PC-3 (cell line): ENCODE measurements around a stretch of chr1.

- RAMPAGE, long total RNA, result no peak
Observed at GRCh38 chr1:186637627-186638248, 42.5 kb downstream of the PTGS2 start.

- RAMPAGE, long total RNA, result no peak
Observed at GRCh38 chr1:186956723-186956952, 127.9 kb downstream of the PLA2G4A start.

DNA sequence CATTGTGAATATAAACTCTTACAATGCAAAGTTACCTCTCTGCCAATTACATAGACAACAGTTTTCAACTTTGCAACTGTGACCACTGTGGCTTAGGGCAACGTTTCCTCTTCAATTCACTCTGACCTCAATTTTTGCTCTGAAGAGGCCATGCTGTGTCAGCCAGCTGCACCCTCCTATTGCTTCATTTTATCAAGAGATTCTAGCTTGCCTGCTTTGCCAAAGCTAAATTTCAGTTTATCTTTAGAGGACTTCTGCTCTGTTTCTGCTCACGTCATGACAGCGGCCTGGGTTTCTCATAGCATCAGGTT, 154.5 kb downstream of the PLA2G4A start:
- RAMPAGE, long total RNA, result no peak

GRCh38 chr1:190475324-190476540, 1.9 kb downstream of the BRINP3 start:
- RAMPAGE, long total RNA, result no peak

- RAMPAGE, long total RNA, result no peak
Observed at GRCh38 chr1:192531100-192531445, 44.5 kb upstream of the RGS1 start.

DNA sequence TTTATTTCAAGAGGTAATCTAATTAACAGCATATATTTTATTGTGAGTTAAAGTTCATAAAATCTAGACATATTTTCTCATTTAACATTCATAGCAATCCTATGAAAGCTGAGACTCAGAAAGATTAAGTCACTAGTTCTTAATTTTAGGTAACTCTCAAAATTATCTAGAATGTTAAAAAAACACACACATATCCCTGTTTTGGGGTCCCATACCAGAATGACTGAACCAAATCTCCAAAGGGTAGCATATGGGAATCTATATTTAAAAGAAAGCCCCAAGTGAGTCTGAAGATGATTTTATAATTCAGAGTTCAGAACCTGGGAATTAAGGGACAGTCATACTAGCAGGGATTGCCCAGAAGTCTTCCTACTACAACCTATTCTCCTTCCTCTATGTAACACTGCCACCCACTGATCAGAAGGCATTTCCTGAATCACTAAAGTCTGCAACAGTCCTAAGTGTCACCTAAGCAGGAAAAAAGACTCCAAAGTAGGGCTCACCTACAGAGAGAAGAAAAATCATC, 4.7 kb downstream of the RGS1 start:
- RAMPAGE, long total RNA, result no peak

GRCh38 chr1:193186922-193187258, 477 bp upstream of the B3GALT2 start:
- RAMPAGE, long total RNA, result no peak

- RAMPAGE, long total RNA, result no peak
Observed at GRCh38 chr1:193257104-193257961, 70.9 kb upstream of the B3GALT2 start.

- RAMPAGE, long total RNA, result no peak
Observed at GRCh38 chr1:193418053-193419013, 231.9 kb upstream of the B3GALT2 start.

GRCh38 chr1:193461590-193462156, 275.3 kb upstream of the B3GALT2 start:
- RAMPAGE, long total RNA, result no peak

GRCh38 chr1:193539660-193540465, 353.4 kb upstream of the B3GALT2 start:
- RAMPAGE, long total RNA, result no peak

DNA sequence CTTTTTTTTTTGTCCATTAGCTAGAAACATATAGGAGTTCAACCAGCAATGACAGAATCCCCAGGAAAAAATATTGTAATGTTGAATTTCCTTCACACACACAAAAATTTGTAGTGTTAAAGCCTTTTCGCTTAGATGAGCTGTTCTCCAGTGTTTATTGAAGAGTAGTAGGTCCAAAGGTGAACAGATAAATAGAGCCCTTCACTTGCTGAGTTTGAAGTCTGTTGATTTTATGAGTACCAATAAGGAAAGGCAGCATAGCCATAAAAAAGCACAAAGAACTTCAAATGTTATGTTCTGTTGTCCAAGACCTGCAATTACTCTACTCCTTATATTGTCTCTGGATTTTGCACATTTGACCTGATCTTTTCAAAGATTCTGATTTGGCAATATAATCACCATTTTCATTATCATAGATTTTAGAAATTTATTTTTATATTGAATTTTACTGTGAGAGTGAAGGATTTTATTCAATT, 362.7 kb upstream of the B3GALT2 start:
- RAMPAGE, long total RNA, result no peak

DNA sequence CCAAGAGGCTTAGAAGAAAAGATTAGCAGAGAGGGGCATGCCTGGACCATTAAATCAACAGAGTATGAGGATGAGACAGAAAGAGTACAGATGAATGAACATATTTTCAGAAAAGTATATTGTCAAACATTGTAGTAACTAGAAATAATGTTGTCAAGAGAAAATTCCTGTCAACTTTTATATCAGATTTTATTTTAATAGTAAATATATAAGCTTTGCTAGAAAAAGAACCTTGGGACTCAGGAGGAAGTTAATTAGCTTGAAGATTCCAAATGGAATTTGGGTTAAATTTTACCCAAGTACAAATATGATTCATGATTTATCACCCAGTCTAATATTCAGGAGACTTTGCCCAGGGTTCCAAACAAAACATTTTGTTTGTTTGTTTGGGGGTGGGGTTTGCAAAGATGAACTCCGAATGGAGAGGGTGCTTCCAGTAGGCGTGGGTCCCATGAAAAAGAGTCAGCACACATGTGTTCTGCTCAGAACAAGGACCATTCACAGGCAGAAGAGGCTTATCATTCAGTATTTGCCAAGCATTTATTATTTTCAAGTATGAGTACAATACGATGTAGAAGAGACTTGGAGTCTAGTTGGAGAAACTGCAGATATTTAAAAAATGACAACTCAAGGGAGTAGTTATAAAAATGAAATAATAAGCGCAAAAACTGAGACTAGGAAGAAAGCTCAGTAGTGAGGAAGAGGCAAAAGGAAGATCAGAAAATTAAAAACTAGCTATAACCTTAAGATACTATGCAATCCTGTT, 23.5 kb downstream of the KCNT2 start:
- RAMPAGE, long total RNA, result no peak

GRCh38 chr1:196655164-196655459, 3.3 kb downstream of the CFH start:
- RAMPAGE, long total RNA, result no peak

DNA sequence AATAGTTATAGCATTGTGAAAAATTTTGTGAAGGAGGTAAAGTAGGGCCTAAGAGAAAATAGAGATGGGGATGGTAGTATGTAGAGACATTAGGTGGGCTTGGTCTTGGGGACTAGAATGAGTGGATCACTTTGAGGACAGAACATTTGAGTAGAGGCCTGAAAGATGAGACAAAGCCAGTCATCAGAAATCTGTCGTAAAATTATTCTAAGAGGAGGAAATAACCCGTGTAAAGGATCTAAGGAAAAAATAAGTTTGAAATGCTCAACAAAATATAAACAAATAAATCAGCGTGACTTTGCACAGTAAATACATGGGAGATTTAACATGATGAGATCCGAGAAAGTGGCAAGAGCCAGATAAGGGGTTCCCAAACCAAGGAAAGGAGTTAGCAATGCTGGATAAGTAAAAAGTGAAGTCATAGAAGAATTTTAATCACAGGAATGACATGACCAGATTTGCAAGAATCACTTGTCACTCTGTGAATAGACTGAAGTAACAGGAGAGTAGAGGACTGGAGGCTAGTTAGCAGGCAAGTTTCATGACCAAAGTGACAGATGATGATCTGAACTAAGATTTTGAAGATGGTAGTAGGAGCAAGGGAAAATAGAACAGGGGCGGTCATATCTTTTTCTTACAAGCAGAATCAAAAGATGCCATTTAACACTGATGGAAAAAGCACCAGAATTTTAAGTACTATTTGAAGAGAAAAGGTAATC, 8.3 kb downstream of the CFH start:
- RAMPAGE, long total RNA, result no peak

- RAMPAGE, long total RNA, result no peak
Observed at GRCh38 chr1:196827895-196828296, 8.4 kb downstream of the CFHR1 start.

DNA sequence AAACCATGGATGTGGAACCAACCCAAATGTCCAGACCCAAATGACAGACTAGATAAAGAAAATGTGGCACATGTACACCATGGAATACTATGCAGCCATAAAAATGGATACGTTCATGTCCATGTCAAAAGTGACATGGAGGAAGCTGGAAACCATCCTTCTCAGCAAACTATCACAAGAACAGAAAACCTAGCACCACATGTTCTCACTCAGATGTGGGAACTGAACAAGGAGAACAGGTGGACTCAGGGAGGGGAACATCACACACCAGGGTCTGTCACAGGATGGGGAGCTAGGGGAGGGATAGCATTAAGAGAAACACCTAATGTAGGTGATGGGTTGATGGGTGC, 20.0 kb downstream of the CFHR4 start:
- RAMPAGE, long total RNA, result no peak

DNA sequence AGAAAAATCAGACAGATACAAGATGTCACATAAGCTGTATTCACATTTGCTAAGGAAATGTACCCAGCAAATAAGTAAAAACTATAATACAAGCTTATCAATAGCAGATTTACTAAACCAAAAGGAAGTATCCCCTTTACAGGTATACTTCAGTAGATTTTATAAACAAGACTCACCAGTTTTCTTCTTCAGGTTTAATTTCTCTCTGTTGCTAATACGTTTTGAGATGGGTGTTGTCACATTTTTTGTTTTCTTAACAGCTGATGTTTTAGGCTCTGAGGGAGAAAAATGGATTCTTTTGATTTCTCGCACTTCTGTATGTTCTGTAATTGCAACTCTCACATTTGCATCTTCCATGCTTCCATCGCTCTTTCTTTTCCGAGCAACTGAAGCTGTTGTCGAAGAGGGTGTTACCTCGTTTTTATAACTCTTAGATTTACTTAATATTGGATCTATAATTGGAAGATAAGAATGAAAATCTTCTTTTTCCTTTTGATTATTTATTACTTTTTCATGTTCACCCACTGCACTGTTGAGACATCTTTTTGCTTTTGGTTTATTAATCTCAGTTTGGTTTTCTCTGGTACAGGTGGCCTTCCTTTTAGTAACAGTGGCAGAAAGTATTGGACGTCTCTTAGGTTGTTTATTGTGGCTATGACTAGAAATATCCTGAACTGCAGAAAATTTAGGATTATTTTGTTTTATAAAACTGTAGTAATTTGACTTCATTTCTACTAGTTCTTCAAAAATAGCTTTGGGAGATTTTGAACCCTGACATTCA, 4.1 kb downstream of the ASPM start:
- RAMPAGE, long total RNA, result no peak

DNA sequence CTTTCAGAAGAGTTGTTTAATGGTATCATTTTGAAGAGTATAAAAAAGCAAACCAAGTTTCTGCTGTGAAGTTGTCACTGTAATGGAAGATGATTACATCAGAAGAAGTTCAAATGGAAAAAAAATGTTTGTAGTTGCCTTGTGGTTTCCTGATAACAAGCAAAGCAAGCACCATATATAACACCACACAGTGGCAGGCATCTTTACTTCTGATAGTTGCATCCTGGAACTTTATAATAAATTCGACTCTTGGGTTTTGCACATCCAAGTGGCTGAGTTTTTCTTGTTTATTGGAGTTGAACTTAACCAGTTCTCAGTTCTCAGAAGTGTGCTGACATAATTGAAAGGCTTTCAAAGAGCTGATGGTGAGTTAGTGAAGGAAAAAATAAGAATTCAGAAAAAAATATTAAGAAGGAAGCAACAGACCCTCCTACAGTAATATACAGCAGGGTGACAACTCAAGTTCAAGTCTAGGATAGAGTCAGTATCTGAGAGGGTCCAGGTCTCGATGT, 123.4 kb downstream of the CRB1 start:
- RAMPAGE, long total RNA, result no peak

DNA sequence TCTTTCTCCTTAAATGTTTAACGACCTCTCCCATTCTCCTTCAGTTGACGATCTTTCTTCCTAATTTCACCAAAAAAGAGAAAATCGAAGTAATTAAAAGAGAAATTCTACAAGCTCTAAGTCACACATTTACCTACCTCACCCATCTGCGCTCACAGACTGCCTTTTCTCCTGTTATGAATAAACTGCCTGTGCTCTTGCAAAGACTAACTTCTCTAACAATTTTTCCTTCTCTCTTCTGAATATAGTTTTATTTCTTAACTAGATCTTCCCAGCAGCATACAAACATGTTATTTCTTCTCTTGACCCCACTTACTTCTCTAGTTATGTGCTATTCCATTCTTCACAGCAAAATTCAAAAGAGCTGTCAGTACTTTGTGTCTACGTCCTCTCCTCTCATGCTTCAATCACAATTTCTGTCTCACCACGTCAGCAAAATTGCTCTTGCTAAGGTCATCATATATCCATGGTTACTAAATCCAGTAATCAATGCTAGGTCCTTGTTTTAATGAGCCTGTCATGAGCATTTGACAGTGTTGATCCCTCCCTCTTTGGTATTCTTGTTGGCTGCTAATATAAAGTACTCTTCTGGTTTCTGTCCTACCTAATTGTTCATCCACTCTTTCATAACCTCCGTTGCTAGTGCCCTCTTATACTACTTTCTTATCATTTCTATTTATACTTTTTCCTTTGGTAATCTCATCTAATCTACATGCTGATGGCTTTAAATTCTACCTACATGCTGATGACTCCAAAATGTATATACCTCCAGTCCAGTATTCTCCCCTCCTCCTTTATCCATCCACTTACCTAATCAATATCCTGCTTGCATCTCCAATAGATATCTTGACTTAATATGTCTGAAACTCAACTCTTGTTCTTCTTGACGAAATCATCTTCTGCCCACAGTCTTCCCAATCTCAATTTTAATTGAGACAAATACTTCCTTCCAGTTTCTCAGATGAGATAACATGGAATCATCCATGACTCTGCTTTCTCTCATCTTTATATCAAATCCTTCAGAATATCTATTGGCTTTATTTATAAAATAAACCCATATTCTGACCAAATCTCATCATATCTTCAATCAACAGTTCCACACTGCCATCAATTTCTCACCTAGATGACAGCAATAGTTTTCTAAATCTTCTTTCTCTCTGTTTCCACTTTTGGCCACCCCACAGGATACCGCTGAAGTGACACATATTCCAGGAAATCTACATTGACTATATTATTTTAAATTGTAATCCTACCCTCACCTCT, 214.0 kb downstream of the DENND1B start:
- RAMPAGE, long total RNA, result no peak